B cell (primary cell): ENCODE measurements around the genes HSD11B1L and CATSPERD.

GRCh38 chr19:4866682-4867291 is 680 bp downstream of the PLIN3 start:
- PRO-cap = no peak
- CAGE, long polyA plus RNA = no peak

GRCh38 chr19:4974773-4975263 is 5.9 kb downstream of the KDM4B start:
- PRO-cap = no peak
- CAGE, long polyA plus RNA = no peak

GRCh38 chr19:5005750-5006358 is 36.9 kb downstream of the KDM4B start:
- PRO-cap = no peak
- CAGE, long polyA plus RNA = no peak

- PRO-cap = no peak
- CAGE, long polyA plus RNA = no peak
These were observed 147.3 kb downstream of the KDM4B start for GRCh38 chr19:5115881-5117038.

DNA sequence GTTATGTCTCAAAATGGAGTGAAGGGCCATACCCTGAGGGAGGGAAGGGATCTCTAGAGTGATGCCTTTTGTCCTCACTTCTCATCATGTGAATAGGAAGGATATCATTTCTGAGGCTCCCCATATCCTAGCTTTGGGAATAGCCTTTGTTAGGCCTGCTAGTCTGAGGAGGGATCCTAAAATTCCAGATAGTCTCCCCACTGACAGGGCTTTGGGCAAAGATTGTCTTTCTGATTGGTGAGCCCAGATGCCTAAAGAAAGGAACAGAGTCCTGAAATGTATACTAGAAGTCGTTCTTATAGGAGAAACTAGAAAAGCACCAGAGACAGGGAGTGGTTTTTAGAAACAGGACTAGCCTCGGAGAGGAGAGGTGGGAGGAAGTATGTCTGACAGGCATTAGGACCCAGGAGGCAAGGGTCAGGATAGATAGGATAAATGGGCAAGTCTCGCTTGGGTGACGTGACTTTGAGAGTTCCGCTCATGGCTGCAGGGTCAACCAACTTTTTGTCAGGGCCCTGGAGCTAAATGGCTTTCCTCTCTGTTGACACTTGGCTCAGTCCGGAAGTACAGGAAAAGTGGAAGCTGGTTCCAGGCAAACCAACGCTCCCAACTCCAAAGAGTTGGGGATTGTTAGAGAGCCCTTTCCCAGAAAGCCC is 175.9 kb downstream of the PTPRS start:
- PRO-cap = no peak
- CAGE, long polyA plus RNA = no peak

DNA sequence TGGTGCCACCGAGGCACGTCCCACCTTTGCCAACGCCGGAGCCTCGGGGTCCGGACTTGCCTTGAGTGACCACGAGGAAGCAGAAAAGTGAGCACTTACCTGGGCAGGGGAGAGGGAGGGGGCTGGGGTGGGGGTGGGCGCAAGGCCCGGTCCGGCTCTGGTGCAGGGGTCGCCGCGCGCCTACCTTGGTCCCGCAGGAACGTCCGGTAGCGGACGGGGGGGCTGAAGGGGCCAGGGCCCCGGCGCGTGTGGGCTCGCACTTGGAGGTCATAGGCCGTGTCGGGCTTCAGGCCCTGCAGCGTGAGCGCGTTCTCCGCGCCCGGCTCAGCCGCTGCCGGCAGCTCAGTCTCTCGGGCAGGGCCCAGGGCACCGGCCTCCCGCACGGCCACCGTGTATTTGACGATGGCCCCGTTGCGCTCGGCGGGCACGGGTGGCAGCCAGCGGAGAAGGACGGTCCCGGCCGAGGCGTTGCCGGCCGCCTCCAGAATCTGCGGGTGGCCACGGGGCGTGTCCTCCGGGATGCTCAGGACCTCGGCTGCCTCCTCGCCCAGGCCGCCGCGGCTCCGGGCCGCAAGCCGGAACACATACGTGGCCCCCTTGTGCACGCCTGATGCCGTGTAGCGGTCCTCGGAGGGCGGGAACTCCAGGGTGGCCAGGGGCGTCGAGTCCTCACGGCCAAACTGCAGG is 118.0 kb downstream of the PTPRS start:
- PRO-cap = no peak
- CAGE, long polyA plus RNA = no peak

GRCh38 chr19:5567497-5568353 is 54.9 kb downstream of the SAFB2 start:
- PRO-cap = no peak
- CAGE, long polyA plus RNA = no peak

GRCh38 chr19:5669417-5669991 is 10.8 kb downstream of the MICOS13 start:
- PRO-cap = no peak
- CAGE, long polyA plus RNA = no peak

- PRO-cap = bidirectional peak, plus-strand start at chr19:5680786, minus-strand start at chr19:5680516; bidirectional peak, plus-strand start at chr19:5680938, minus-strand start at chr19:5680900; bidirectional peak, plus-strand start at chr19:5681052, minus-strand start at chr19:5680951
- CAGE, long polyA plus RNA = no peak
These were observed at the start of gene HSD11B1L for GRCh38 chr19:5680728-5681446. Gene HSD11B1L (plus strand): TSS chr19:5681027.

GRCh38 chr19:5691971-5693015 is 2.2 kb downstream of the RPL36 start:
- PRO-cap = no peak
- CAGE, long polyA plus RNA = no peak

DNA sequence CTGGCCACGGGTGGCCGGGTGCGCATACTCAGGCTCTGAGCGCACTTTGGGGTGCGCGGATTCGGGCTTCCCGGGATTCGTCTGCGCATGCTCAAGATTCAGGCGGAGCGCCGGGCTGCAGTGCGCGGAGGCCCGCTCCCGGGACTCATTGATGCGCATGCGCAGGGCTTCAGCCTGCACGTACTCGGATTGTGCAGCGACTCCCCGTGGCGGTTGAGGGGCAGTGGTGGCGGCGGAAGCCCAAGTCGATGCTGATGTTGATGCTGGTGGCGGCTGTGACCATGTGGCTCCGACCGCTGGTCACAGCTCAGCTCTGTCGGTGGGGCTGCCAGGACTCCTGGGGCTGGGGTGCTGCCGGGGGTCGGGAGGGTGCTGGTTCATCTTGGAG is at the start of gene CATSPERD:
Gene CATSPERD, plus strand, starts transcription at position 148 of the 388 bp plus-strand sequence.
- PRO-cap = no peak
- CAGE, long polyA plus RNA = no peak

DNA sequence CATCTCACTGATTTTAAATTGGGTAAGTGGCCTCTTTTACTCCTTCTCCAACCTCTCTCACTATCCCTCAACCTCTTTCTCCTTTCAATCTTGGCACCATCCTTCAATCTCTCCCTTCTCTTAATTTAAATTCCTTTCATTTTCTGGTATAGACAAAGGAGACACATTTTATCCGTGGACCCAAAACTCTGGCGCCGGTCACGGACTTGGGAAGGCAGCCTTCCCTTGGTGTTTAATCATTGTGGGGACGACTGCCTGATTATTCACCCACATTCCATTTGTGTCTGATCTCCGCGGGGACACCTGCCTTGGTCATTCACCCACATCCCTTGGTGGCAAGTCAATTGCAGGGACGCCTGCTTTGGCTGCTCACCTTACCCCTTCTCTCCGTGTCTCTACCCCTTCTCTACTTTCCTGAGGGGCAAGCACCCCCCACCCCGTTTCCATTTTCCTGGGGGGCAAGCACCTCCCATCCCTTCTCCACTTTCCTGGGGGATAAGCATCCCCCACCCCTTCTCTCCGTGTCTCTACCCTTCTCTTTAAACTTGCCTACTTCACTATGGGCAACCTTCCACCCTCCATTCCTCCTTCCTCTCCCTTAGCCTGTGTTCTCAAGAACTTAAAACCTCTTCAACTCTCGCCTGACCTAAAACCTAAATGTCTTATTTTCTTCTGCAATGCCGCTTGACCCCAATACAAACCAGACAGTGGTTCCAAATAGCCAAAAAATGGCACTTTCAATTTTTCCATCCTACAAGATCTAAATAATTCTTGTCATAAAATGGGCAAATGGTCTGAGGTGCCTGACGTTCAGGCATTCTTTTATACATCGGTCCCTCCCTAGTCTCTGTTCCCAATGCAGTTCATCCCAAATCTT is 8.5 kb upstream of the FUT6 start:
- PRO-cap = no peak
- CAGE, long polyA plus RNA = no peak

DNA sequence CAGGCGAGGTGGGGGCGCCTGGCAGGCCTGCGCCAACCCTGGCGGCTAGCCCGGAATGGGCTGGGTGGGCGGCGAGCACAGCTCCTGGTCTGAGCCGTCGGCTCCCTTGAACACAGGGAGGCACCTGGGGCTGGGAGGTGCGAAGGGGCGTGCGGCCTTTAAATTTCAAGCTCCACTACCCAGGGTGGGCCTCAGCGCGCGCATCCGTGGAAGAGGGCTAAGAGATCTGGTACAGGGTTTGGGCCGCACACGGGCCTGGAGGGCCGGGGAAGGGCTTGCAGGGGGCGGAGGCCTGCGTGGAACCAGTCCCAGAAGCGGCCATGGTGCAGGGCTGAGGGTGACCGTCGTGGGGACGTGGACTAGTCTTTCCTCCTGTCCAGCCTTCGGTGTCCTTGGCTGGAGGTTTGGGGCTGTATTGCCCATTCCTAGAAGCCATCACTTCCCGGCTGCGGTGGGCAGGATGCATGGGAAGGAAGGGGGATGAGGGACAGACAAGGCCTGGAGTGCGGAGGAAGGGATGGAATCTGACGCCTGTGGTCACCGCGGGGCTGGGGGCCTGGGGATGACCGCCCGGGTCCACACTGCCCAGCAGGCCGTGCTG is 11.4 kb downstream of the NDUFA11 start:
- PRO-cap = no peak
- CAGE, long polyA plus RNA = no peak

DNA sequence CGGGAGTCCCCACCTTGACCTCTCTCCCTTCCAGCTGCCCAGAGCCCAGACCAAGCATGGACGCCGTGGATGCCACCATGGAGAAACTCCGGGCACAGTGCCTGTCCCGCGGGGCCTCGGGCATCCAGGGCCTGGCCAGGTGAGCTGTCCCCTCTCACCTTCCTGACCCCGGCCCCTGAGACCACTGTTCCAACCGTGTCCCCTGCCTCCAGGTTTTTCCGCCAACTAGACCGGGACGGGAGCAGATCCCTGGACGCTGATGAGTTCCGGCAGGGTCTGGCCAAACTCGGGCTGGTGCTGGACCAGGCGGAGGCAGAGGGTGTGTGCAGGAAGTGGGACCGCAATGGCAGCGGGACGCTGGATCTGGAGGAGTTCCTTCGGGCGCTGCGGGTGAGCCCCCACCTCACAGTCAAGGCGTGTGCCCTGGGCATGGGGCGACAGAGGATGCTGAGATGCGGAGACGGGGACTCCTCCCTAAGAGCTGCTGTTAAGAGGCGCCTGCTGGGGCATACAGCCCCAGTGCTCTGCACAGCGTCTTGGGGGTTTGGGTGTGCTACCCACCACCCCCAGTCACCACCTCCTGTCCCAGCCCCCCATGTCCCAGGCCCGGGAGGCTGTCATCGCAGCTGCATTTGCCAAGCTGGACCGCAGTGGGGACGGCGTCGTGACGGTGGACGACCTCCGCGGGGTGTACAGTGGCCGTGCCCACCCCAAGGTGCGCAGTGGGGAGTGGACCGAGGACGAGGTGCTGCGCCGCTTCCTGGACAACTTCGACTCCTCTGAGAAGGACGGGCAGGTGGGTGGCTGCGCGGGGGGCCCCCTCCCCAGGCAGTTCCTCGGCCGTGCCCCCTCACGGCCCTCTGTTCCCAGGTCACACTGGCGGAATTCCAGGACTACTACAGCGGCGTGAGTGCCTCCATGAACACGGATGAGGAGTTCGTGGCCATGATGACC is 574 bp downstream of the CAPS start:
- PRO-cap = no peak
- CAGE, long polyA plus RNA = no peak

GRCh38 chr19:5961481-5961834 is 16.5 kb downstream of the RANBP3 start:
- PRO-cap = no peak
- CAGE, long polyA plus RNA = no peak

DNA sequence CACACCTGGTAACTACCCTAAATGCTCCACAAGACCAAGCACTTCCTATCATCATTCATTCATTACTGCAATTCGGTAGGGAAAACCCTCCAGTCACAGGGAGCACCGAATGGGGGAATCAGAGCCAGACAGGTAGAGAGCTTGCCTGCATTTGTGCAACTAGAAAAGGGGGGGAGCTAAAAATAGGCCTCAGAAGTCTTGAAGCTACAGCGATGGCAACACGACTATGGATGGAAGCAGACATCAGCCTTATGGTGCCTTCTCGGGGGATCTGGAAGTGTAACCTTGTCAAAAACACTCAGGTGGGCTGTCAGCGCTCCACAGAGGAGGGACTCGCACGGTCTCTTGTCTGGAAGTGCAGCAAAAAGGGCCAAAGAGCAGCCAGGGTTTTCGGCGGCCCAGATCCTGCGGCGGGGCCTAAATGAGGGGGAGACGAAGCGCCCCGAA is 878 bp downstream of the RANBP3 start:
- PRO-cap = no peak
- CAGE, long polyA plus RNA = no peak

DNA sequence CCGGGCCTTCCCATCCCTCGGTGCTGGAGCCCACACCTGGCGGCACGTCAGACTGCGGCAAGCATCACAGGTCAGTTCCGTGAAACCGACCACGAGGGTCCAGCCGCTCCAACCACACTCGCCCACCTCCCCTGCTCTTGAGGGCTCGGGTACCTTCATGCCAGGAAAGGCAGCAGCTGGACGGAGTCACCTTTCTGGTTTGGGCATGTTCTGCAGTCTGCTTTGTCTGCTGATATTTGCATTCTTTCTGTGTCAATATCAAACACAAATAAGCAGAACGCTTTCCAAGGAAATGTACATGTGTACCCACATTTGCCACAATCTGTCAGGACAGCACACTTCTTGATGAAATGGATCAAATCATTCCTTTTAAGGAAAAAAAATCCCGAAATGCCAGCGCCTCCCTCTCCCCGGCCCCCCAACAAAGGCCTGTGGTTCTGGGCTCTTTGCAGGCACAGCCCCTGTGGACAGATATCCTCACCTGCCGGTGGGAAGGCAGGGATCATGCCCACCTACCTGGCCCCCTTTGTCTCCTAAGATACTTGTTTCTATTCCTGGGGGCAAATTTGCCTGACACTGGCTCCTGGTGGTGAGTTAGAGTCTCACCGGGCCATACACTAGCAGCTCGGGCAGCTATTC is 42.7 kb upstream of the RANBP3 start:
- PRO-cap = no peak
- CAGE, long polyA plus RNA = no peak

DNA sequence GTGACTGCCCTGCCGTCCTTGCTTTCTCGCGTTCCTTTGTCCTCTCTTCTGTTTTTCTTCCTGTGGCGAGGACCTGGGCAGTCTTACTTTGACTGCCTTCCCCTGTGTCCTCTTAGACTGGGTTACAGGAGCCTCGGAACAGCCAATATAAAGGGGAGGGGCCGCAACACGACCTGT is 53.7 kb downstream of the RFX2 start:
- PRO-cap = no peak
- CAGE, long polyA plus RNA = no peak

GRCh38 chr19:6062821-6063397 is 47.4 kb downstream of the RFX2 start:
- PRO-cap = no peak
- CAGE, long polyA plus RNA = no peak

DNA sequence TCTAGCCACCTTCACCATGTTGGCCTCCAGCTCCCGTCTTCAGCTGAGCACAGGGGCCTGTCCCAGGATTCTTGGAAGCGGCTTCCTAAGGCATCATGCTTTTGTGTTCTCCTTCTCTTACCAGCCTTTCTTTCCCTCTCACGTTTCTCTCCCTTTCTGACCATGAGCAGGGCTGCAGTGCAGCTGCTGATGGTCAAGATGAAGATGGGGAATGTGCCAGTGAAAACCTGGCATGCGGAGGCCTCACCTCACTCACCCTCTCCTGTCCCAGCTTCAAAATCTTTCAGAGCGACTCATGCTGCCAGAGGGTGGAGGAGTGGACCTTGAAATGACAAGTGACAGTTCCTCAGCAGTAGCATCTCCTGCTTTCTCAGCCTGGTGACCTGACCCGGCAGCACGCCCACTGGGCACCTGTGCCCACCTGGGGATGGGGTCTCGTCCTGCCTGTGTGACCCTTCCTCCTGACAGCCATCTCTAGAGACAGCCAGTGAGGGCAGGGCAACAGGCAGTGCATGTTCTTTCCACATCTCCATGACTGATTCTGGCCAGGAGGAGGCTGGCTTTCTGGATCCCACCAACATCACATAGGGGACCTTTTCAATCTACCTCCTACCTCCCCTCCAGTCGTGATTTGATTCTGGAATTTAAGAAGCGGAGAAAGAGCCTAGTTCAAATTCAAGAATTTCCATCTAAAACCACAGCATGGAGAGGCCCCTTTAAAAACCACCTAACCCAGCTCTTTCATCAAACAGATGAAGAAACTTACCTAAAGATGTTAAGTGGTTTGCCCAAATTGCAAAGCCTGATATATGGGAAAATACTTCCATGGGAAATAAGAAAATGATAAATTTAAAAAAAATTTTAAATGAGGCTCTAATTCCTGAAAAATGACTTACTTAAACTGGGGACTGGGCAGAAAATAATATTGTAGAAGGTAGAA is 45.8 kb downstream of the RFX2 start:
- PRO-cap = no peak
- CAGE, long polyA plus RNA = no peak